Metastatic Lung Carcinoma in the Adrenal Gland (tissue), 1 donor: ENCODE measurements around the genes SNX7, LRRC39 and CDC14A.

DNA sequence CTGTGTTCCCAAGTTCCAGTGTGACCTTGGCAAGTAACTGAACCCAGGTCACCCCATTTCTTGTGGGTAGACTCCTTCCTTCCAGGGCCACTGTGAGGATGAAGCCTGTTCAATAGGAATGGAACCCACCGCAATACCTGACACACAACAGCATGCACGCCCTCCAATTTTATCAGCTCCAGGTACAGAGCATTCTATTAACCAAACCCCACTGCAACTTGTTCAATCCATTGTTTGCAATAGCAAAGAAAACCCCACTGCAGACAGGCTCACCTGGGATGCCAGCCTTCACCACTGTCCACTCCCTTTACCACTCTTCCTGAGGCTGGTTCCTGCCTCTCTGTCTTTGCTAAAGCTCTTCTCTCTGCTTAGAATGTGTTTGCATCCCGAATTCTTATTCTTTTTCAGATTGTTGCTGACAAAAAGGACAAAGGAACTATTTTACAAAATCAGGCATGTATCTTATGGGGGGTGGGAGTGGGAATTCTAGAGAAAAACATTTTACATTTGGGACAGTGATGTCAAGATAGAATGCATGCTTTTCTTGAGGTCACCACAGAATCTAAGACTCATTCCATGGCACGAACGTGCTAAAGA lies 16.2 kb downstream of the CNN3 start:
- PRO-cap, result no peak

DNA sequence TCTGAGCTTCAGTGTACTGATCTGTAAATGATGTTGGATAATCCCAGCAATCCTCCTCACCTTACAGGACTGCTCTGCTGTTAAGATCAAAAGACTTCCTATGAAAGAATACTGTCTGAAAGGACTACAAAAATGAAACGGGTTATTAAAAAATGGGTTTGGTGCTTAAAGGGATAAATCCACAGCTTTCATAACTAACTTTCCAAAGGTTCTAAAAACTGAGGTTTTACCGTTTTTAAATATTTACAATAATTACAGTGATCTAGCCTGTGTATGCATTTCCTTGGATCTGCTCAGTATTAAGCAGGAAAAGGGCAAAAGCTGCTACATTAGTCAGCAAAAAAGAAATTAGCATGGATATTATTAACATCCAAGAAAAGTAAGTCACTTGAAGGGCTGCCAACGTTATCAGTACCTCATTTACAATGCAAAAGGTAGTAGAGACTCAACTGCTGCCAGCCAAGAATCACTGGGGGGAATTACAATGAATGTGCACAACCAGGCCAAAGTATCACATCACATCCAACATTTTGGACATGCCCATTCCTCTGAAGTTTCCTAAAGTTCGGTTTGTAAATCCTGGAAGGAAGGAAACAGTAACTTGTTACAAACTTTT lies 2.0 kb downstream of the CNN3 start:
- PRO-cap, result no peak

GRCh38 chr1:94926142-94926791 lies 643 bp downstream of the CNN3 start:
- PRO-cap, result bidirectional peak, plus-strand start at chr1:94926732, minus-strand start at chr1:94926739

DNA sequence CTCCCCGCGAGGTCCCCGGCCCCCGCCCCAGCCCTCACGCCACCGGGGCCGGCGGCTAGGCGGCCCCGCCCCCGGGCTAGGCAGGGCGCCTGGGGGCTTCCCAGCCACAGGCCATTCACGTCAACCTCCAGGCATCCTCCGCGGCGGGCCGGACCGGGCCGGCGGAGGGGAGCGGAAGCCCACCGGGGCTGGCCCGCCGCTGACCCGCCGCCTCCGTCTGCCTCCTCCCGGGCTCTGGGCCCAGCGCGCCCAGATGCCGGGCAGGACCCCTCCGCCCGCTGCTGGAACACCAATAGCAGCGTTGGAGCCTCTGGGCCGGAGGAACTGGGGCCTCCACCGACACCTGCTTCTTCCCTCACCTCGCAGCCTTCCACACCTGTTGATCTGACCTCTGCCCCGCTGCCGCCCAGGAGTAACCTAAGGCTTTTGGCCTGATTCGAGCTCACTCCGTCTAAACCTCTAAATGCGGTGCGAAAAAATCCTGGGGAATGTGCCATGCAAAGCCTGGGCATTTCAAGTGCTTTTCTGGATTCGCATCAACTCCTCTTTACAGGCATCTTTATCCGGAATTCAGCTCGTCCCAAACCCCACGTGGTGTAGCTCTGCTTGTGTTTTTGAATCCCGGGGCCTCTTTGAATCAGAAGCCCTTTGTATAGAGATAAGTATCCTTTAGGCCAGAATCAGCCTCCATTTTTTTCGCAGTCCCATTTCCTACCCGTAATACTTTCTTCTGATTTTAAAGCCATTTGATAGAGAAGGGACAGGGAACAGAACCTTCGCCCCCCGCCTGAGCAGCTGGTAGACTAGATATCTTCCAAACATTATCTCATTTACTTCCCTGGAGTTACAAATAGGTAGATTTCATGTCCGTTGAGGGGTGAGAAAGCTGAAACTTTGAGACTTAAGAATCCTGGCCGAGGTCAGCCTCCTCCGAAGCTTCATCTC lies 645 bp upstream of the CNN3 start:
- PRO-cap, result bidirectional peak, plus-strand start at position 114 of the sequence, minus-strand start outside the sequence

GRCh38 chr1:94955637-94956536 lies 29.0 kb upstream of the CNN3 start:
- PRO-cap, result no peak

- PRO-cap, result no peak
Observed at GRCh38 chr1:94973503-94973865, 46.6 kb upstream of the CNN3 start.

DNA sequence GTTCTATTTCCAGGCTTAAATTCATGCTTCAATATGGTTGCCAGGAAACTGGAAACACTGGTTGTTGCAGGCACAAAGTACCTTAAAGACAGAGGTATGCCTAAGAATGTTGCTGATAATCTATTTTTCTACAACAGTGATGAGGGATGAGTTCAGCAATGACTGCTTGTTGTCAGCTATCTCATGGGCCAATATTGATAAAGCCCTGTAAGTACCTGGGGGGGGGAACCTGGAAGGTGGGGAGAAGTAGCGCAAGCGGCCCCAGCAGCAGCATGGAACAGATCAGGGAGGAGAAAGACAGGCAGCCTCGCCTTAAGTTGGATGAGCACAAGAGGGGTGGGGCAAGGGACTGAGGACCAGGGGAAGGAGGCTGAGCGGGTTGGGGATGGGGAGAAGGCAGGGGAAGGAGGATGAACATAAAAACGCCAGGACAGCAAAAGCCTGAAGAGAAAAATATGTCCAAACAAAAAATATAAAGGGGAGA lies 70.7 kb downstream of the ALG14 start:
- PRO-cap, result no peak

DNA sequence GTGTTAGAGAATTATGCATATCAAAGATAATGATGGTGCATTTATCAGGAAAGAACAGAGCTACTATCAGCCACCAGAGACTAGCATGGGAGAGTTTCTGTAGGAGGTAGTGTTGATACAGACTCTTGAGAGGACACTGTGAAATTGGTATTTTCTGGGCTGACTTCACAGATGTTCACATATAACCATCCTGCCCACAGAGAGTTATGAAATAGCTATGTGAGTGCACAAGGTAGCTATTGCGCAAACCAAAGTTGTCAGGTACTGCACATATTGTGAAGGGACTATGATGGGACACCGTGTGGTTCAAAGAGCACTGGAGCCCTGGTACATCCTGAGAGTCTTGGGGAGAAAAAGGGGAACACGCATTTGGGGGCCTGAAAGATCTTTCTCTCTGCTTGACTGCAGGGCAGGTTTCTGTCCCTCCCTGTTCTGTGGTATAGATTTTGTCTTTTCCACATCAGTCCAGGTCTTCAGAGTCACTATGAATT lies 1.4 kb upstream of the TLCD4 start:
- PRO-cap, result no peak

GRCh38 chr1:97169706-97170174 lies 448.2 kb downstream of the PTBP2 start:
- PRO-cap, result no peak

DNA sequence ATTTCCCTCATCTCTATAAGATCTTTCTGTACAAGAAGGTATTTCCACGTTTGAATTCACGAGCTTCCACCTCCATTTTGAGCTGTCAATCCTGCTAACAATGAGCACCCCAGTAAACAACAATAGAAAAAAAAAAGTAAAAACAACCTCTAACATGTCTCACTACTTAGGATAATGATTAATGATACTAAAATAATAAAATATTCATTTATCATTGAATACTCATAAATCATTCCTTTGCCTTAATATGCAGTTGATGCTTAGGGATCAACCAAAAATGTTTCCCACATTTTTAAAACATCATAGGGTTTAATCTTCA lies 509.5 kb downstream of the DPYD start:
- PRO-cap, result no peak

DNA sequence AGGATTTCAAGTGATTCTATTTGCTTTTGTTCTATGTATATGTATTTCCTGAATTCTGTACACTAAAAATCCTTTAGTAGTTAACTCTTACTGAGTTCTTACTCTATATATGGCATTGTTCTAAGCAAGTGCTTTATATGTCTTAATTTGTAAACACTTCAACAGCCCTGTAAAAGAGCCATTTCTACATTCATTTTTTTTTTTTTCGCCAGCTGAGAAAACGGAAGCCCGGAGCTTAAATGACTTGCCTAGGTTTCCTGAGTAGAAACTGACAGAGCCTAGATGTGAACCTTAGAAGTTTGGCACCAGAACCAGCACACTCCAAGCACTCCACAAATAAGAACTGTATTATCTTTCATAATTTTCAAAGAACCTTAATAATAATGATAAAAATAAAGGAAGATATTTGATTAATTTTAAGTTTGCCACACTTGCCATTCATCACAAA lies 71.5 kb downstream of the DPYD start:
- PRO-cap, result no peak

DNA sequence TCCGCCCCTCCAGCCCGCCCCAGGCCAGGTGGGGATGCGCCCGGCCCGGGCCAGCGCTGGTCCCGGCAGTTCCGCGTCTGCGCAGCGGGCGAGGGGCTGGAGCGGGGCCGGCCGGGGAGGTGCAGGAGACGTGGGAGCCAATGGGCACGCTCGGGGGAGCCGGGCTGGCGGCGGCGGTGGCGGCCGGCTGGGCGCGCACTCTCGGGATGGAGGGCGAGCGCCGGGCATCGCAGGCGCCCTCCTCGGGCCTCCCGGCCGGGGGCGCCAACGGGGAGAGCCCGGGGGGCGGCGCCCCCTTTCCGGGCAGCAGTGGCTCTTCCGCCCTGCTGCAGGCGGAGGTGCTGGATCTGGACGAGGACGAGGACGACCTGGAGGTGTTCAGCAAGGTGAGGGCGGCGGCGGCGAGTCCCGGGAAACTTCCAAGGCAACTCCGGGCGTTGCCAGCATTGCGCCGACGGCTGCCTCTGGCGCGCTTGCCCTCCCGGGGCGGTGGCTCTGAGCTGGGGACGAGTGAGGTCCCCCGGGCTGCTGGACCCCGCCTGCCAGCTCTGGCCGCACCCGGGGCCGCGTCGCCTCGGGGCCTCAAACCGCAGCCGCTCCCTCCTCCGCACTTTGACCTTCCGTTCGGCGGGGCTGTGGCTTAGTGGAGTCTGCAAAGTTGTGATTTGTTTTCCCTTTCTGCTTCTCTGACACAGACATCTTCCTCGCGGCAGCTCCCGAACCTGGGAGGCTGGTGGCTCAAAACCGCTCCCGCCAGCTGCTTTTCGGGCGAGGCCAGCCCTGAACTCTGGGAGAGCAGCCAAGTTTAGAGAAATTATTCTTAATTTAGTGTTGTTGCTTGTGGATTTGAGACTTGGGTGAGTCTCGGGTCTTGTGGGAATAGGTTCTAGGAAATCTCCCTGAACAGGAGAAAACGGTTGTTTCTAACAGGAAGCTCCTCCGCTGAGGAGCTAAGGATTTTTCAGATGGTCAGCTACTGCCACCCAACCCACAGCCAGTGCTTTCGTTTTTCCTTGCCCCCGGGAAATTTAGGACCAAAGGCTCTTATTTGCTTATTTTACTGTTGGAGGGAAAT lies at the start of gene SNX7:
SNX7 (plus strand) TSS at position 196 of the 1,075 bp plus-strand sequence.
- PRO-cap, result bidirectional peak, plus-strand start at position 198 of the sequence, minus-strand start at position 64 of the sequence; bidirectional peak, plus-strand start at position 668 of the sequence, minus-strand start at position 550 of the sequence

- PRO-cap, result no peak
Observed at GRCh38 chr1:99005262-99005807, 674 bp upstream of the PLPPR5 start.

- PRO-cap, result no peak
Observed at GRCh38 chr1:99599536-99600331, 46.2 kb upstream of the PALMD start.

DNA sequence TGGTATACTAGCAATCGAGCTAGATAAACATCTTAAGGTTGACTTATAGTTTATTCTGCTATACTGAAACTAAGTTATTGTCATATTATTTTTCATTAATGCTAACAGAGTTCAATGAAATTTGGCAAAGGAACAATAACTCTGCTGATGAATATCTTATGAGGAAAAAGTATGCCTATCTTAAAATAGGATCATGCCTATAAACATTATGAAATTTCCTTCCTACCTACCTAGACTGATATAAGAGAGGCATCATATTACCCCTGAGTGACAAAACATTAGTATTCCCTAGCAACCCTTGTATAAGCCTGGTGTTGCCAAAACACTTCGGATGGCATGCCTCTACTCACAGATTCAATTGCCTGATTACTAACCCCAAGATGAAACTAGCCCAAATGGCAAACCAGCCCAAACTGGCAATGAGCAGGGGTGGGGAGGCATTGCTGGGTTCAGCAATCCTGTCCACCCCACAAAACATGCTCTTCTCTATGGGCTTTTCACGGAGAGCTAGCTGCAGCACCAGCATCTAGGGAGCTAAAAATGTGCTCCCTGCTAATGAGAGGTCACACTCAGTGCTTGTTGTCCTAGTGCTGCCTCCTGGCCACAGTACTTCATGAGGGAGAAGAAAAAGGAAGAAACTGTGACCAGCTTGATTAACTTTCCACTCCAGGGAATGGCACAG lies 13.8 kb downstream of the PALMD start:
- PRO-cap, result no peak

DNA sequence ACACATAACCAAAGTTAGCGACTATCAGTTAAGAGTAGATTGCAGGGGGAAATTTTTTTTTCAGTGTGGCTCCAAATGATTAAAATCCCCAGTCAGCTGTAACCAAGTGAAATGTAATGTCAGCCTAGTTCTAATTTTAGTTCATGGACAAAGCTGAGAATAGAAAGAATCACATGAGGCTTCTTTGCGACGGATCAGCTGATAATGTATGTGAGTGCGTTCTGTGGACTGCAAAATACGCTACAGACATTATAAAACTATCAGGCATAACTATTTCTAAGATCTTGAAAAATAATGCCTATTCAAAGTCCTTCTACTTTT lies at the start of gene LRRC39:
LRRC39 (minus strand) TSS at position 121 of the 321 bp plus-strand sequence.
- PRO-cap, result no peak

DNA sequence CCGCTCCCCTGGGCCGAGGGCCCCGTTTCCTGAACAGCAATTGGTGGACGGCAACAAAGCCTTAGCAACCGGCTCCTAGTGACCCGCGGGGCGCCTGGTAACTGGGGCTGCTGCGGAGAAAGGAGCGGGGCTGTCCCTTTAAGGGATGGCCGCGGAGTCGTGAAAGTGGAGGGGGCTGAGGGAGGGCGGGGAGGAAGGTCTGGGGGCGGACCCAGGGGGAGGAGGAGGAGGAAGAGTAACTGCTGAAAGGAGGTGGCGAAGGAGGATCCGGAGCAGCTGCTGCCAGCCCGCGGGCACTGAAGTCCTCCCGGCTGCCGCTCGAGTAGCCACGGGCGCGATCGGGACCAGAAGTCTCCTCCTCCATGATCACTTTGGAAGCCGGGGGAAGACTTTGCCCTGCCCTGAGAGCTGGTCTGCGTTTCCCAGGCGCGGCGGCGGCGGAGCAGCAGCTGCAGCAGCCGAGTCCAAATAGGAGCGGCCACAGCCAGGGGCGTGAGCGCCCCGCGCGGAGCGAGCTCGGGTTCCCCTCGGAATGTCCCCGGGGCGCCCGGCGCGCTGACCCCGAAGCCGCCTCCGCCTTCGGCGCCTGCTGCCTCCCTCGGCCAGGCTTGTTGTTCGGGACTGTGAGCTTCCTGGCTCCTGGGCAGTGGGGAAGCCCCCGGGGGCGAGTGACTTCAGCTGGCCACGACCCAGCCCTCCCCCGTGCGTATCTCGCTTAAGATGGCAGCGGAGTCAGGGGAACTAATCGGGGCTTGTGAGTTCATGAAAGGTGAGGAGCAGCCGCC lies at the start of gene CDC14A:
CDC14A (plus strand) TSS at position 272 of the 785 bp plus-strand sequence.
- PRO-cap, result bidirectional peak, plus-strand start at position 246 of the sequence, minus-strand start outside the sequence

DNA sequence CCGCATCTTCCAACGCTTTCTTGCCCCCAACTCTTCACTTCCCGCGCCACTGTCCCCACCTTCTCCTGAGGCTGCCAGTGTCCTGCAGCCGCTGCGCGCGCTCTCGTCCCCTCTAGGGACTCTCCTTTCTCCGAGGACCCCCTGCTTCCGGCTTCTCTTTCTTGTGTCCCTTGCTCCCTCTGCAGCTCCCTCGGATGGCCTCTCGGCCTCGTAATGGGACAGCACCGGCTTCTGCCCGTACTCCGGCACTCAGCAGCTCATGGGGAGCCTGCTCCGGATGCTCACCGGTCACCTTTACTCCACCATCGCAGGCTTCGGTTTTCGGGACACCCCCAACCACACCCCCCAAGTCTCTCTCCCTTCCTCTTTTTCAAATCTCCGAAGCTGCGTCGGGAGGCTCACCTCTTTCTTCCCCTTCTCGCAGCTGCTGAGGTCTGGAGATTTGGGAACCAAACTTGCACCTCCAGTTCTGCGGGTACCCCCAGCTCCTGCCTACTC lies 763 bp downstream of the CDC14A start:
- PRO-cap, result no peak

DNA sequence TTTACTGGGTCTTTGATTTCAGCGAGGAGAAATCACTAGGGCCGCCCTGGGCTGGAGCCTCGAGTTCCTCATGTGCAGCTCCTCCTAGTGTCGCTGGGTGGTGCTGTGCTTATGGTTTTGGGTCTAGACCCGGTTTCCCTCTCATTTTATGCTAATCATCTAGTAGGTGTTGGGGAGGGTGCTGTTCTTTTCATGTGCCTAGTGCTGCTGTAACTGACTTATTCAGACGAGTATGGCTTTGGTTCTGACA lies 74.2 kb upstream of the GPR88 start:
- PRO-cap, result no peak

DNA sequence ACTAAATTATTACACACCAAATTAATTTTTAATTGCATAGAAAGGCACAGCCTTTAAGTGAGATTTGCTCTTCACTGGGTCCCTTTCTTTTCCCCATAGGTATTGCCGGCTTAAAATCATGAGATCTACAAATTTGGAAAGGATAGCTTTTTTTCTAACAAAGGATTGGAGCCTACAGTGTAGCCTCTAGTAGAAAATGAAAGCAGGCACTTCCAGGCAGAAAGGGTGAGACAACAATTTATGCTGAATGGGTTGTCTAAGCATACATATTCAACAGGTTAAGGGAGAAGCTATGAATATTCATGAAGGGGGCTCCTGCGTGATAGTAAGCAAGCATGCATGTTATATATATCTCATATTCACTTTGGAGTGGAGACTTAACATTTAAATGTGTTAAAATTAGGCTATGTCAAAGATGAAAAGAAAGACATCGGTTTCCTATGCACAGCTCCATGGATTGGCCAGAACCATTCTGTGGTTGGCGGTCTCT lies 65.9 kb downstream of the VCAM1 start:
- PRO-cap, result no peak